Choroid plexus epithelial cell (primary cell): ENCODE measurements around the genes ADCK2 and MRPS33.

GRCh38 chr7:139079708-139080464, 29.6 kb downstream of the ZC3HAV1 start:
- RRBS = no CpG with 5 or more reads among the region's 22 CpGs

- RRBS = no CpG with 5 or more reads among the region's 7 CpGs
These were observed 835 bp downstream of the FMC1 start for GRCh38 chr7:139341942-139342401.

DNA sequence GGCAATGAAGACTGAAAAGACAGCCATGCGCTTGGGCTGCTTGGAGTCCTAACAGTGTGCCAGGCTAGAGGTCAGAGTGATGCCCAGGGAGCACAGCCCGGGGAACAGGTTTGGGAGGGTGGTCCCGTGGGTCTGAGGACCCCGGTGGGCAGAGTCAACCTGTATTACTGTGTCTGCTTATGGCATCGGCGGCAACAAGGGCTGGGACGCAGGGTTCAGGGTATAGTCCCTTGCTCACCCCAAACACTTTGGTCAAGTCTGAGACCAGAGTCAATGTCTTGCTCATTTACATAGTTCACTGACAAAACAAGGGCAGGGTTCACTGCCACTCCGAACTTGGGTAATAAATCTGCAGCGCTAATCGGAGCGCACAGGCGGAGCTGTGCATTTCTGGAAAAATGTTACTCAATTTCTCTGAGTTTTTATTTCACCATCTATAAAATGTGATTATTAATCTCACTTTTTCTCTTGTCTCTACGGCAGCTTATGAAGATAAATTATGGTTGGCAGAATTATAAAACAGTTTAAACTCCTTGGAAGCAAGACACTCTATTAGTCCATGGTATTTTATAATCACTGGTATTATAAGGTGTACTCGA, 118.1 kb downstream of the CLEC2L start:
- RRBS = 80% methylated on average over 1 of the region's 14 CpGs

DNA sequence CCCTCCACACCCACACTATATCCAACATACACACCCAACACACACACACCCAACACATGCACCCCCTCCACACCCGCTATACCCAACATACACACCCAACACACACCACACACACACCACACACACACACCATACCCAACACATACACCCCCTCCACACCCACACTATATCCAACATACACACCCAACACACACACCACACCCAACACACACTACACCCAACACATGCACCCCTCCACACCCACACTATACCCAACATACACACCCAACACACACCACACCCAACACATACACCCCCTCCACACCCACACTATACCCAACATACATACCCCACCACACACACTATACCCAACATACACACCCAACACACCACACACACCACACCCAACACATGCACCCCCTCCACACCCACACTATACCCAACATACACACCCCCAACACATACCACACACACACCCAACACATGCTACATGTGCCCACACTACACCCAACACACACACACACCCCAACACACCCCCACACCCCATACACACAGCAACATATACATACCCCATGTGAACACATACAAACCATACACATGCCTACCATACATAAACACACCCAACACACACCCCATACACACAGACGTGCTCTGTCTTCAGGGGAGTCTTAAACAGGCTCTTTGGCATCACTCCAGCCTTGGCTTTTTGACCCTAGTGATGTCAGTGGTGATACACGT, 73.6 kb downstream of the HIPK2 start:
- RRBS = no CpG with 5 or more reads among the region's 3 CpGs

- RRBS = no CpG with 5 or more reads among the region's 10 CpGs
These were observed 31.2 kb downstream of the HIPK2 start for GRCh38 chr7:139746421-139747114.

DNA sequence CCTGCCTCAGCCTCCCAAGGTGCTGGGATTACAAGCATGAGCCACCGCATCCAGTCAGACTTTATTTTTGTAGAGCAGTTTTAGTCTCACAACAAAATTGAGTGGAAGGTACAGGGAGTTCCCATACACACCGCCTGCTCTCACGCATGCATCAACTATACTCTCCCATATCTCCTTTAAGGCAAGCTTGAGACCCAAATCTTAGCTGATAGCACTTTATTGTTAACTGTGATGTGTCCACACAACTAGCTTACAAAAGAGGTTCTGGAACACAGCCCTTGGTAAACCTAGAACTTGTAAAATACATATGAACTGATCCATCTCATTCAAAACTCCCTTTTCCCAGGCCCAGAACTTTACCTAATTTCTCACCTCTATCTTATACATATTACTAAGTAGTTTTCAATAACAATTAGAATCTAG, 21.1 kb downstream of the HIPK2 start:
- RRBS = no CpG with 5 or more reads among the region's 3 CpGs

- RRBS = no CpG with 5 or more reads among the region's 10 CpGs
These were observed 46.7 kb downstream of the TBXAS1 start for GRCh38 chr7:139875656-139876288.

- RRBS = no CpG with 5 or more reads among the region's 5 CpGs
These were observed 56.9 kb downstream of the TBXAS1 start for GRCh38 chr7:139885973-139886451.

DNA sequence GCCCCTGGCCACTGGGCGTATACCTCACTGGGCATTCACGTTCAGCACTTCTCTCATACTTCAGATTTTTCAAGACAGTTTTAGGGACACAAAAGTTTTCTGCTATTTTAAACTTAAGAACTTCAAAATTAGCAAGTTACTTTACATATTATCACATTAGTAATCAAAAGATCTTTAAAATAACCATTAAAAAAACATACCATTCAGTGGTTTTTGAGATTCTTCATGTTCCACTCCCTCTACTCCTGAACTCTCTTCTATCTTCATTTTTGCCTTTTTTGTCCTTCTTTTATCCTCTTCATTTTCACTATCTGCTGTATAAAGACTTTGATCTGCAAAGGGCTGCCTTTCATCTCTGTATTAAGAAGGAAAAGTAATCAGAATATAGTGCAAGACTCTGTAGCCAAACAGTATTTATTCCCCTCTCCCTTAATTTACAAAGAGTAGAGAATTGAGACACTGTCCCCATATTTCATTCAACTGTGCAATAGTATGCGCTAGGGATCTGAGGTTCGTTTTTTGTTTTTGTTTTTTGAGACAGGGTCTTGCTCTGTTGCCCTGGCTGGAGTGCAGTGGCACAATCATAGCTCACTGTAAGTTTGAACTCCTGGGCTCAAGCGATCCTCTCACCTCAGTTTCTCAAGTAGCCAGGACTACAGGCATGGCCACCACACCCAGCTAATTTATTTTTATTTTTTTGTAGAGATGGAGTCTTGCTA, 36.1 kb upstream of the PARP12 start:
- RRBS = no CpG with 5 or more reads among the region's 5 CpGs

DNA sequence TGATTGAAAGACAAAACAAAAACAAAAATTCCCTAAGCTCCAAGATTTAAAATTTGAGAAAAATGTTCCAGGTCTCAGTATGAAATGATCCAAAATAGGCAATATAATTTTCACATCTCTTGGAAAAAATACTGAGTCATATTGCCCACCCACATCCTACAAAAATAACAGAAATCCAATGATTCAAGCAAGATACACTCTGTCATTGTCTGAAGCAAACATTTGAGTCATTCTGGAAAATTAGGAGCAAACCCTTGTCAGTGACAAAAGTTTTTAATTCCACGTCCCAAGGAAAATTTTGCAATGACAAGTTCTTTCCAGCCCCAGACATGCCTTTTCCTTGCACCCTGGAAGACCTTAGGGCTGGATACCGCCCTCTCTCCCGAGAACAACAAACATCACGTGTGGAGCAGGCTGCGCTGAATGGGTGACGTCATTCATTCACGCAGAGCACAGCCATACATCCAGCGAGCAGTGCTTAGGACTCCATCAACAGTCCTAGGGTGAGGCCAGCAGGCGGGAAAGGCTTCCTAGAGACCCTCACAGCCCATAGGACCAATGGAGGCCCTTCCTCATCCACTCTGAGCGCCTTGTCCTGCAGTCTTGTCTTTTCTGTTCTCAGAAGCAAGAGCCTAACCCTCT, 23.3 kb upstream of the KDM7A start:
- RRBS = no CpG with 5 or more reads among the region's 10 CpGs

DNA sequence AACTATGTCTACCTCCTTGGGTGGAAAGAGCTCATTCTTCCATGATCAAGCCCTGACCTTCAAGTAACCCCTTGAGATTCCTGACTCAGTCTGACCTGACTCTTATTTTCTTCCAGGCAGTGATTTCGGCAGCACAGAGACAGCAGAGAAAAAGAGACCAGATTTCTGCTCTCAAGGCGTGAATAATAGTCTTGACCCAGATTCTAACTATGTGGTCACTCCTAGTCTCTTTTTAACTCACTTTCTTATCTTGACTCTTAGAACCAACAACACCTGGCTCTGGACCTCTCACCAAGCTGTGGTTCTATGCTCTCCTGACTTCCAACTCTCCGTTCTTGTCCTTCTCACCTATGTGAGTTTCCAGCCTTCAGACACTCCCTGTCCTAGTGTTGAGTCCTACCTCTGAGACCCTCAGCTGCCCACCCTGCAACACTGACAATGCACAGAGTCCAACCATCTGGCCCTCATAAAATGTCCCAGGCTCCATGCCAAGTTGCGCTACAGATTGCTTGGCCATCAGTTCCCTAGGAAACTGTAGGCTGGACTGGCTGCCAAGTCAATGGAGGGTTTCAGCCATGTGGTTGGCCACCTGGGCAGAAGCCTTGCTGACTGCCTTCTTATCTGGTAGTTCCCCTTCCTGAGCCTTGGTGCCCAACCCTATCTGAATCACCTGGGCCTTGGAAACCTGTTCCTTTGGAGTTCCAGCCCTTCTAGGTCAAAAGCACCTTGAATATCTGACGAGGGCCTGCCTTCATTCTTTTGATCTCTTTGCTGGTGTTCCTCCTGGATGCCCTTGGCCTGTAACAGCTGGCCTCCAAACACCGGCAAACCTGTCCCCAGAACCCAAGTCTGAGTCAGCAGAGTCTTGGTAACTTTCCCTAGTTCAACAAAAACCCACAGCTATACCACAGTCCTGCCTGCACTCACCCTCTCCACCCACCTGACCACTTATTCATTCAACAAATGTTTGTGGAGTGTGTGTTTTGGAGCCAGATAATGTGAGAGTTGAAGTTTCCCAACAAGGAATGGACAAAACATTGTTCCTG, 37.2 kb upstream of the KDM7A start:
- RRBS = no CpG with 5 or more reads among the region's 6 CpGs

DNA sequence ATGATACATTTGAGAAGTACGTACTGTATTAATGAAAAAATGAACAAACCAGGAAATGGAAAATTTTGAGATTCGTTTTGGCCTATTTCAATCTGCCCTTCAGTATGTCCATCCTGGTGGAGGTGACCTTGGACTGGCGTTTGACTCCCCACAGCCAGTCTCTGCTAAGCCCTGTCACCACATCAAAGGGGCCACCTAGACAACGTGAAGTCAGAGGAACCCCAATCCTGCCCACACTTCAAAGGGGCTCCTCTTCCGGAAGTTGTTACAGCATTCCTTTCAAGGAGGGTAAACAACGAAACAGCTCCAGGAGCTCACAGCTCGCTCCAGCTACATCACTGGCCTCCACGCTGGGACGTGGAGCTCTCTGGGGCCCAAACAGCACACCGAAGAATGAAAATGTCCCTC, 52.7 kb upstream of the KDM7A start:
- RRBS = no CpG with 5 or more reads among the region's 10 CpGs

GRCh38 chr7:140263105-140263792, 86.5 kb upstream of the KDM7A start:
- RRBS = no CpG with 5 or more reads among the region's 8 CpGs

DNA sequence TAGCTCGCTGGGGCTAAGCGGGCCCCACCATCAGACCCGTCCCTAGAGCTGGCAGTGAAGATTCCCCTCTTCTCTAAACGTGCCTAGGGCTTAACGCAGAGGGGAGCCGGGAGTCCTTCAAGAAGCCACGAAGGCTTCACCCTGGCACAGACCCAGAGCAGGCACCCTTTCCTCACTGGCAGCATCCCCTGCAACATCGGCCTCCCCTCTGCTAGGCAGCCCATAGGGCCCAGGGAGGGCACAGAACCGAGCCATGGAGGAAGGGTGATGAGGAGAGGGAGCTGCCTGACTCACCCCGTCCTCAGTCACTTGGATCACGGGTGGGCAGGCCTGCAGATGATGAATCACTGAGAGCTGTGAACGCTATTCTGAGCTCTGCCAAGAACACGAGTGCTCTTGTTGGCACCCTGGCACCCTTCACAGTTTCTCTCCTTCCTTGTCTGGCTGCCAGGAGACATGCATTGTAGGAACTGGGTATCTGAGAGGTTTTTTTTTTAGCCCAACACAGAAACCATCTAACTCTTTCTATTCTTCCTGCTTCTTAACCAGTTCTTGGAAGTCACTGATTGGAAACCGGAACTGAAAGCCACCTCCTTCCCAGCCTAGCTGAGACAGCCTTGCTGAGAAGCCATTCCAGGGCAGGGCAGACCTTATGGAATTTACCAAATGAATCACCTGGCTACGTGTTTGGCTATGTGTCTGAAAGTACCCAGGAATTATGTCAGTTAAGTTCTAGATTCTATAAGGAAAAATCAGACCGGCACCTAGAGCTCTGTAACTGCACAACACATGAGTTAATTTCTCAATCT, 82.2 kb downstream of the SLC37A3 start:
- RRBS = no CpG with 5 or more reads among the region's 16 CpGs

- RRBS = no CpG with 5 or more reads among the region's 11 CpGs
These were observed 39.9 kb downstream of the SLC37A3 start for GRCh38 chr7:140358290-140359059.

DNA sequence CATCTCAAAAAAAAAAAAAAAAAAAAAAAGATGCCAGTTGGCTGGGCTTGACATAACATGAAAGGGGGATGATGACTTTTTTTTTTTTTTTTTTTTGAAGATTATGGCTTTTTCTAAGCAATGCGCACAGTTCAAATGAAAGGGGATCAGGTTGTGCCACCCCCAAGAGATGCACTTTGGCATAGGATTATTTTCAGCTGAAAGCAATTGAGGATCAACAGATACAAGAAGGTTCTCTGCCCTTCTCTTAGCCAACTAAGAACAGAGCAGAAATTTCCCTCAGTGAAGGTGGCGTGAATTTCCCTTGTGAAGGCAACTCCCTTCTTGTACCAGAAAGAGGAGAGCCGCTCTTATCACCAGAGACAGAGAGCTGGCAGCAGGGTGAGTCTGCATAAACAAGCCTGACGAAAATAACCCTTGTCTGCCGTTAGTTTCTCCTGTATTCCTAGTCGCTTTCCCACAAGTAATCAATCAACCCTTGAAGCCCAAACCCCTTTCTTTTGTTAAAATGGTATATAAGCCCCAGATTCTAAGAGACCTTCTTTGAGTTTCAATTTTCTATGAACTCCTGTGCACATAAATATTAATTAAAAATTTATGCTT, 28.6 kb upstream of the MKRN1 start:
- RRBS = no CpG with 5 or more reads among the region's 6 CpGs

DNA sequence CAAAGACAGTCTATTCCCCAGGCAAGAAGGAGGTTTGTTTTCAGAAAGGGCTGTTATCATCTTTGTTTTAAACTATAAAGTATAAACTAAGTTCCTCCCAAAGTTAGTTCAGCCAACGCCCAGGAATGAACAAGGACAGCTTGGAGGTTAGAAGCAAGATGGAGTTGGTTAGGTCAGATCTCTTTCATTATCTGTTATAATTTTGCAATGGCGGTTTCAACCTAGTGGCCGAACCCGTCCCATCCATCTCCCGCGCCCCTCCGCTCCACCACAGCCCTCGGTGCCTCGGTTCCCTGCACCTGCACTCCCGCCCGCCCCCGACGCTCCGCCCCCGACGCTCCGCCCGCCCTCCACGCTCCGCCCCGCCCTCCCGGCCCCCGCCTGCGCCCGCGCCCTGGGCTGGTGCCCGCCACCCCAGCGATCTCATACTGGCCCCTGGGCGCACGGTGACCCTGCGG, at the start of gene ADCK2:
ADCK2 (plus strand) TSS at position 409 of the 458 bp plus-strand sequence.
- RRBS = under 1% methylated on average over 8 of the region's 31 CpGs

- RRBS = no CpG with 5 or more reads among the region's 12 CpGs
These were observed 24.2 kb downstream of the NDUFB2 start for GRCh38 chr7:140720540-140721327.

DNA sequence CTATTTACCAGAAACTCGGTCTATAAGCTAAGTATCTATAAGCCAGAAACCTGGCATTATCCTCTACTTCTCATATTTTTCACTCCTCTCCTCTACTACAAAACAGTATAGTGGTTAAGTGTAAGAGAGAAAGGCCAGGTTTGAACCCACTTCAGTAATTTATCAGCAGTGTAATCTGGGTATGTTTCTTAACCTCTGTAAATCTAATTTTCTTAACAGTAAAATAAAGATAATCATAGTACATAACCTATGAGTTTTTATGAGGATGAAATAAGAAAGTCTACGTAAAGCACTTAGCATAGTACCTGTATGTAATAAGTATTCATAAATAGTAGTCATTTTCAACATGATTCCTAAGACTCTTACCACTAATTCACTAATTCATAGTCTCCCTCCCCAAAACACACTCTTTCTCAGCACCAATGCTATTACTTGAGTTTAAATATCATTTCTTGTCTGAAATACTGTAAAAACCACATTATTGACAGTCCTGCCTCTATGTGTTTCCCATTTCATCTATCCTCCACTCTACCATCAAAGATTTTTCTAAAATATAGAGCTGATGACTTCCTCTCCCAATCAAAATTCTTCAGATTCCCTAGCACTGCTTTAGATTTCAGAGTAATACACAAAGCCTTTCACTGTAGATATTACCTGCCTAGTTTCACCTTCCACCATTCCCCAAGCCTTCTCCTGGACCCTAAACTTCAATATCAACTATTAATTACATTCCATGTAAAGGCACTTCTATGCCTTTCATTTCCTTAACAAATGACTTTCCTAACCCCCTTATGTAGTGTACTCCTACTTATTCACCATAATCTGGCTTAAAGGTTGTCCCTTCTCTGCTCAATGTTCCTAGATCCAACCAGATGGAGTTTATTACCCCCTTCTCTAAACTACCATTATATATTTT, 95.5 kb downstream of the NDUFB2 start:
- RRBS = no CpG with 5 or more reads among the region's 2 CpGs

DNA sequence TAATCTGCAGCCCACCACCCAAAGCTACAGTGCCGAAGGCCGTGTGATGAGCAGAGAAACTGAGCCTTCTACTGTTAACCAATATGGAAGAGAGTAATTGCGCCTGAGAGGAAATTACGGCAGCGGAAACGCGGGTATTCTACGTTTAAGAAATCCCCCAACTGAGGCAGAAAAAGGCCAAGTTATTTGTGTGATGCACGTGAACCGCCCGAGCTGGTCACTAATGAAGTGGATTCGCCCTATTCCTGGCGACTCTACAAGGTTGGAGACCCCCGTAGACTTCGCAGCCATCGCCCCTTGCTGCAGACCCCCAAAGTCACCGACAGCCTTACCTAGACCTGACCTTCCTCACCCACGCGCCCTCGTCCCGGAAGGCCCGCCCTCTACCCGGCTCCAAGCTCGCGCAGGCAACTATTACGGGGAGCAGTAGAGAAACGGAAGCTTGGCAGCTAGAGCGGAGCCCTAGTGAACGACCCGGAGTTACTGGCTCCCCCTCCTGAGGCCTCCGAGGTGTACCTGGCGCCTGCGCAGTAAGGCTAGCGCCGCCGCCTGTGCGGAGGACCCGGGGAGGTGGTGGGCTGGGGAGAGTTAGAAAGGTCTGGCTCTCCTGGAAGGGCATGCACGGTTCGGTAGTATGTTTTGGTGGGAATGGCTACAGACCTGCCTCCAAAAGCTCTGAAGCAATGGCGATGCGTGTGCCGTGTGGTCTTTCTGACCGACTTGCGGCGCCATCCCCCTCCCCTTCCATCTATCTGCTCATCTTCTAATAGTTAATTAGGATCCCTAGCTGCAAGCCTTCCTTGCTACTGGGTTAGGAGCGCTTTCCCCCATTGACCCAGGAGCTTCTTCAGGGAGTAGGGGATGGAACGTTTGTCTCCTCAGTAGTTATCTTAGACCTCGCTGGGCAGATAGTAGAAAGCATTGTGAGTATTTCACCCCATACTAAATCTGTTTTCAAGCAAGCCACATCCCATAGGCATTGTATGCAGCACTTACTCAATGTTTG, at the start of gene MRPS33:
MRPS33 (minus strand) TSS at position 374 of the 1,006 bp plus-strand sequence.
- RRBS = under 1% methylated on average over 13 of the region's 49 CpGs